Cardiac ventricle fibroblast (primary cell): ENCODE data around the gene DPH1.

DNA sequence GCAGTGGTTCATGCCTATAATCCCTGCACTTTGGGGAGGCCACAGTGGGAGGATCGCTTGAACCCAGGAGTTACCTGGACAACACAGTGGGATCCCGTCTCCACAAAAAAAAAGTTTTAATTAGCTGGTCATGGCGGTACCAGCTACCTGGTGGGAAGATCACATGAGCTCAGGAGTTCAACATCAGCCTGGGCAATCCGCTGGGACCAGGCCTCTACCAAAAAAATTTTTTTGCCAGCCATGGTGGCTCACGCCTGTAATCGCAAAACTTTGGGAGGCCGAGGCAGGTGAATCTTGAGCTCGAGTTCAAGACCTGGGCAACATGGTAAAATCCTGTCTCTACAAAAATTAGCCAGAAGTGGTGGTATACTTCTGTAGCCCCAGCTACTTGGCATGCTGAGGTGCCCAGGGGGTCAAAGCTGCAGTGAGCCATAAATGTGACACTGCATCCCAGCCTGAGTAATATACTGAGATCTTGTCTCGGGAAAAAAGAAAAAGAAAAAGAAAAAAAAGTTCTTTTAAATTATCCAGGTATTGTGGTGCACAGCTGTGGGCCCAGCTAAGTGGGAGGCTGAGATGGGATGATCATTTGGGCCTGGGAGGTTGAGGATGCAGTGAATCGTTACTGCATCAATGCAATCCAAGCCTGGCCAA is 8.2 kb downstream of the YWHAE start:
- RAMPAGE, long total RNA = no peak

DNA sequence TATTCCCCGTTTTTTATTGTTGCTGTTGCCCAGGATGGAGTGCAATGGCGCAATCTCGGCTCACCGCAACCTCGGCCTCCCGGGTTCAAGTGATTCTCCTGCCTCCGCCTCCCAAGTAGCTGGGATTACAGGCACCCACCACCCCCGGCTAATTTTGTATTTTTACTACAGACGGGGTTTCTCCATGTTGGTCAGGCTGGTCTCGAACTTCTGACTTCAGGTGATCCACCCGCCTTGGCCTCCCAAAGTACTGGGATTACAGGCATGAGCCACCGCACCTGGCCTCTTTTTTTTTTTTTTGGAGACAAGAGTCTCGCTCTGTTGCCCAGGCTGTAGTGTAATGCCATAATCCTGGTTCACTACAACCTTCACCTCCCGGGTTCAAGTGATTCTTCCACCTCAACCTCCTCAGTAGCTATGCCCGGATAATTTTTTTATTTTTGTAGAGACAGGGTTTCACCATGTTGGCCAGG is 3.3 kb downstream of the YWHAE start:
- RAMPAGE, long total RNA = no peak

- RAMPAGE, long total RNA = no peak
These were observed 23.1 kb upstream of the YWHAE start for GRCh38 chr17:1422693-1423925.

DNA sequence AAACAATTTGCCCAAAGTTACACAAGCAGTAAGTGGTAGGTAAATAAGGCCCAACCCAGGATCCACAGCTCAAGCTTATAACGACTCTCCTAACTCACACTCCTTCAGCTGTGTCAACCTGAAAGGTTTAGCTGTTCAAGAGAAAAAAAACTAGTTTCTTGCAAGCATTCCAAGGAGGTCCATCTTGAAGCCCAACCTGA is 6.6 kb downstream of the CRK start:
- RAMPAGE, long total RNA = no peak

- RAMPAGE, long total RNA = no peak
These were observed 6.5 kb downstream of the MYO1C start for GRCh38 chr17:1485900-1486390.

- RAMPAGE, long total RNA = no peak
These were observed 6.9 kb downstream of the INPP5K start for GRCh38 chr17:1509502-1509877.

DNA sequence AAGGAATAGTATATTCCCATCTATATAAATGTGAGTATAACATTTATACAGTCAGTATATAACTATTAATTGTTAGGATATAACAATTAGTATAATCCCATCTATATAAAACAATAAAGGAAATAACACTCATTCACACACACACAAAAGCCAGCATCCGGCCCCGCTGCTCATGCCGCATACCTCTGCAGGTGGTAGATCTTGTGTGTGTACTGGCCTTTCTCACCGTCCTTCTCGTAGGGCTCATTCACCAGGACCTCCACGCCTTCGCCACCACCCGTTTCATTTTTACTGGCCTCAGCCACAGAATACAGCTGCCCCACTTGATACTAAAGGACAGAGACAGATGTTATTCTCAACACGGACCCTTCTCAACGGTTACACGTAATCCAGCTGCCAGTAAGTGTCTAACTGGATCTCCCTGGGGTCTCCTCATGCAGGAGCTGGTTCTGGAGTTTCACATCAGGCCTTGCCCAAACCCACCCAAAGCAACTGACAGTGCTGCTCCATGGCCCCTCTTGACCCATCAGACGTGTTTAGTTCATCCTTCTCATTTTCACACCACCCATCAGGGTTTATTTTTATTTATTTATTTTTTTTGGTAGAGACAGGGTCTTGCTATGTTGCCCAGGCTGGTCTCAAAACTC is 9.6 kb downstream of the PITPNA start:
- RAMPAGE, long total RNA = no peak

DNA sequence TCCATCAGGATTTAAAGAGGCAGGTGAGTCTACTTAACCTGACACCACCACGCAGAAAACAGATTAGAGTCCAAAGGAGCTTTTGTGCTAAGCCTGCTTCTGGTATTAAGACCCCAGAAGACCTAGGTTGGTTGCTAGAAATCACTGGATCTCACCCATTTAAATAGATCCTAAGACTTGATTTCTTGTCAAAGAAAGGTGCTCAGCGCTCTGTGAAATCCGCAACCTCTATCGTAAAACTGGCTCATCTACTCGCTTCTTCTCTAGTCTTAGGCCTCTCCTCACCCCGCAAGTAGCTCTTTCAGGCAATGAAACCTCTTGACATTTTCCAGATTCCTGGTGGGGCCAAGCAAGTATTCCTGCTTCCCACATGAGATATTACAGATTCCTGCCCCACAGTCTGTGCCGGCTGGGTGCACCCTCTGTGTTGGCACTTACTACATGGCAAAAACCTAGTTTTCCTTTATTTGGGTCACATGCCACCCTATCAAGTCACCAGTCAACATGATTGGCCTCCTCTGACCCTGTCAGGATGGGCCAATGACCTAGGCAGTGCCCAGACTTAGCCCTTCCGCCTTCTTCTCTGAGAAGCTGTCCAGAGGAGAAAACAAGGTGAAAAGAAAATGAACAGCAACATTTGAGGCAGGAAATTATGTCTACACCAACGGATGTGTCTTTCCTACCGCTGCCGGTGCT is 8.9 kb downstream of the PITPNA start:
- RAMPAGE, long total RNA = no peak

DNA sequence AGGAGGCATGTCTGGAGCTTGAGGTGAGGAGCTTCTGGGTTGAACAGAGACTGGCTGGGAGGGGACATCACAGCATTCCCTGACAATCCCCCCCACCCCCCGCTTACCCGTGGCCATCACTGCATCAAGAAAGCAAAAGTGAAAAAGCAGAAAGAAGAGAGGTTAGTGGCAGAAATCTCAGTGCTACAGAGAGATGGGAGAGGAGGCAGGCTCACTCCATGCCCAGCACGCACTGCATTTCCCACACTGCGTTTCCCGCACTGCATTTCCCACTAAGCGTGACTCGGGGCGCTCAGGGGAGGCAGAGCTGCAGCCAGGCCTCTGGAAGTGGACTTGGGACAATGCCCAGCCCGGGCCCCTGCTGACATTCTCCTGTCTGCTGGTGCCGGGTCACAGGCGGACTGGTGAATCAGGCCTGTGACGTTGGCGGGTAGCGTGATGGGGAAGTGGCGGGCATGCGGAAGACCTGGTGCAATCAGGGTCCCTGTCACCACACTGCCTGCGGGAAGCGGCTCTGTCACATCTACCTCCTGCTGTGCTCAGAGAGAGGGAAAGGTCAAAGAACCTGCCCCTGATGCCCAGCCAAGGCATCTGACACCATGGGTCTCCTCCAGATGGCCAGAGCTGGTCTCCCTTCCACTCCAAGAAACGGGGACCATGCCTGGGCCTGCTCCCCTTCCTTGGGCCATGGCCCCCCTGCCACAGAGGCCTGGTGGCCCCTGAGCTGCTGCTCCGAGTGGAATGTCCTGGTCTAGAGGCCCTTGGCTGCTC is 24.4 kb upstream of the PITPNA start:
- RAMPAGE, long total RNA = no peak

DNA sequence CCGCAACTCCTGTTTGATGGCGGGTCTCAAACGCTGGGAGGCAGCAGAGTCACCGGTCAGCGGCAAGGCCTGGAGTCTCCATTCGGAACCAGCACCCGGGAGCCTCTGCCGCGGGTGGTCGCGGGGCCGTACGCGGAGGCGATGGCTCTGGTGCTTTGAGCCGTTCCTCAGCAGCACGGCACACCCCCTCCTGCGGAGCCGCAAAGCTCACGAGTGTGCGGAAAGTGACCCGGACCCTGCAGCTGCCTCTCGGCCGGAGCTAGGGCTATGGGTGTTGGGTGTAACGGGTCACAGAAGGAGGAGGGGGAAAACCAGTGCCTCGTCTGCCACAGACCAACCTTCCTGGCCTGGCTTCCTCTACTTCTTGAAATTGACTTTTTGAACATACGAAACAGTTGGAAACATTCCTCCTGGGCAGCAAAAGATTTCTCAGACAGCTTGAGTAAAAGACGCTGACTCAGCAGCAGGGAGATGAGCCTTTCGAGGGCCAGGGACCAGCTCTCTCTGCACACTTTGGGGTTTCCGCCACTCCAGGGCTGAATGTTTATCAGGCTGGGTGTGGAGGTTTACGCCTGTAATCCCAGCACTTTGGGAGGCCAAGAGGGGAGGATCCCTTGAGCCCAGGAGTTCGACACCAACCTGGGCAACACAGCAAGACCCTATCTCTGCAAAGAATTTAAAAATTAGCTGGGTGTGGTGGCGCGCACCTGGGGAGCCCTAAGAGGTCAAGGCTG is 26.3 kb upstream of the PITPNA start:
- RAMPAGE, long total RNA = no peak

DNA sequence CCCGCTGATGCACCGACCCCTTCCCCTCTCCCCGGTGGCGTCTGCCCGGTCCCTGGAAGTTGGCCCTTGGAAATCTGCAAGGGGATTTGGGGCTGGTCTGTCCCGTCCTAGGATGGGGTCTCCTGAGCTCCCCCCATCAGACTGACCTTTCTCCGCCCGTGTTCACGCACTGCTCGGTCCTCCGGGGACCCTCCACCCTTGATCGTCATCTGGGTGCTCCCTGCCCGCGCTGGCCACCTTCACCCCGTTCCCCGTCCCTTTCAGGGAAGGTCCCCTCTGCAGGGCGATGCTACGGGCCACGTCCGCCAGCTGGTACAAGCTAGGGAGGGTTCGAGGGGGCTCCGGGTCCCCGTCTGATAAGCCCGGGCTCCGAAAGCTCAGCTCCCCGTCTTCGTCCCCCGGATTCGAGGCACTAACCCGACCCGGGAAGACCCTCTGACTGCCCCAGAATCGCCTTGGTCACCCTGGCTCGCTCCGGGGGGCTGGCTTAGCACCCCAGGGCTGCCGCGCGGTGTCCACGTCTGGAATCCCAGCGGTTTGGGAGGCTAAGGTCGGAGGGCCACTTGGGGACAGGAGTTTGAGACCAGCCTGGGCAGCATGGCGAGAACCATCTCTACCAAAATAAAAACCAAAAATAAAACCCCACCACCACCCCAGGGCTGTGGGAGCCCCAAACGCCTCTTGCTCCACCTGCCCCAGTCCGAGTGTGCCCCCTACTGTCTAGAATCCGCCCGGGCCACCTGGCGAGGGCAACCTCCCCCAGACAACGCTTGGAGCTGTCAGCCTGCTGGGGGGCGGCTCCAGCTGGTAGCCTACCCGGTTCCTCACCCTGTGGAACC is 1.0 kb upstream of the SLC43A2 start:
- RAMPAGE, long total RNA = no peak

DNA sequence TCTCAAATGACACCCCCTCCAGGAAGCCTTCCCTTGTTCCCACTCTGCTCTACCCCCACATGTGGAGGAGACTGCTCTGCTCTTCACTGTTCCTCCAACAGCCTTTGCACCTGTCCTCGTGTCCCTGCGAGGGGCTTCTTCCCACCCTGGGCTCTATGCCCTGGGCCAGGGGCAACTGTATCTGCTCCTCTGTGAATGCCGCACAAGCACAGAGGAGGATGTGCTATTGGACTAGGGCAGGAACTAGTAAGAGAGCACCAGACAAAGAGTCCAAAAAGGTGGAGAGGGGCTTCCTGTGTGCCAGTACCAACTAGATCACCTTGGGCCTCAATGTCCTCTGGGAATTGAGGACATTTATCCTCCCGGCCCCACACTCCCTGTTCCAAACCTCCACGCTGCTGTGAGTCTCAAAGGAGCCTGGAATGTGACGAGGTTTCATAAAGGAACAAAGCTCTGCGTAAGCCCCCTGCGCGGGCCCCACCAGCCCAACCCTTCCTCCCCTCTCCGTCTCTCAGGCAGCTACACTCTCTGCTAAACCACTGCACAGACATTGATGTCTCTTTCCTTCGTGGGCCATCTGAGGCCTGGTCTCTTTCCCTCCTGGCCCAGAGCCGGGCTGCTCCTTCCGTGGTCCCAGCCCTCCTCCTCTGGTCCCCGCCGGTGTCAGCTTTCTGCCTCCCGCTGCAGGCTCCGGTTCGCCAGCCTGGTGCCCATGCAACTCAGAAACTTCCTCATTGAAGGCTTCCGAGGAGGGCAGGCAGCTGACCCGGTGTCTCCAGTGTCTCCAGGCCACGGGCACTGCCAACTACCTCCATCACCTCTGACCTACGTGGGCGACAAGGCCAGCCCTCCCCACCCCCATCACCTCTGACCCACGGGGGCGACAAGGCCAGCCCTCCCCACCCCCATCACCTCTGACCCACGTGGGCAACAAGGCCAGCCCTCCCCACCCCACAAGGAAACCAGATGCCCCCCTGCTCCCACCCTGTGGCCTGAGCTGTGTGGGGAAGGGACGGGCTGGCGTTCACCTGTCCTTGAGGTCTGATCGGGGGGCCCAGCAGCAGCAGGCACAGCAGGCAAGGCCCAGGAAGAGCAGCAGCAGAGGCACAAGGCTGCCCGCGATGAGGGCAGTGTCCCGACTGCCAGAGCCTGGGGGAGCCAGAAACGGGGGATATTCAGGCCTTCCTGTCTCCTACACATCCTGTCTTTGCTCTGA is 7.3 kb downstream of the SCARF1 start:
- RAMPAGE, long total RNA = no peak

GRCh38 chr17:1726820-1727019 is 2.2 kb downstream of the WDR81 start:
- RAMPAGE, long total RNA = no peak

- RAMPAGE, long total RNA = no peak
These were observed 292 bp downstream of the SERPINF2 start for GRCh38 chr17:1743033-1743293.

GRCh38 chr17:1783185-1784316 is 21.7 kb downstream of the SERPINF1 start:
- RAMPAGE, long total RNA = no peak

DNA sequence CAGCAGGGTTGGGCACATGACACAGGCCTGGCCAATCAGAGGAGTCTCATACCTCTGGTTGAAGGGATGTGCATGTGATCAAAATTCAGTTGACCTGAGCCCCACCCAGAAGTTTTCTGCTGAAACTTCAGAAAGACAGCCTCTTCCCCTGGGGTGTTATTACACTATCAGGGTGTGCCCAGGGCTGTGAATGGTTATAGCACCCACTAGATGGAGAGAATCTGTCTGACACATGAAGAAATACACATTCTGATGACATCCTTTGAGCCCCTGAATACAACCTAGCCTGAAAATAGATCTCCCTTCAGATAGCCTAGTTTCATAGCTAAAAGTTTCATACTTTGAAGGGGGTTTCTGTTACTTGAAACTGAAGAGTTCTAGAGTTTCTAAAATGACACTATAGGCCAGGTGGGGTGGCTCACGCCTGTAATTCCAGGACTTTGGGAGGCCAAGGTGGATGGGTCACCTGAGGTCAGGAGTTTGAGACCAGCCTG is 6.0 kb downstream of the SMYD4 start:
- RAMPAGE, long total RNA = no peak

GRCh38 chr17:1905192-1905503 is 75.3 kb downstream of the RPA1 start:
- RAMPAGE, long total RNA = no peak

DNA sequence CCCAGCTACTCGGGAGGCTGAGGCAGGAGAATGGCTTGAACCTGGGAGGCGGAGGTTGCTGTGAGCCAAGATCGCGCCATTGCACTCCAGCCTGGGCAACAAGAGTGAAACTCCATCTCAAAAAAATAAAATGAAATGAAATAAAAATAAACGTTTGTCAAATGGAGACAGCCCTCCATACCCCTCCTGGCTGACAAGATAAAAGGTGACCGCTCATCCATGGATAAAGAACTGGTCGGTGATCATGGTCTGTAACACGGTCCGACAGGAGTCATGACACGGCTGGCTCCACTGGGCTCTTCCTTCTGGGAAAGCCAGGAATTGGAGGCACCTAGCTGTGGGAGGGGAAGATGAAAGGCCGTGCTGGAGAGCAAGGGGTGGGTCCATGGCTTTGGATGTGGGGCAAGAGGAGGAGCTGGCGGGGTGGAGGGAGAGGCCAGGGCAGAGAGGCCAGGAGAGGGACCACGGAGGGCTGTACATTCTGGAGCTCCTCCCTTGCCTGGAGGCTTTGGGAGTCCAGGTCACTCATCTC is 13.9 kb downstream of the RTN4RL1 start:
- RAMPAGE, long total RNA = no peak

- RAMPAGE, long total RNA = no peak
These were observed 1.6 kb downstream of the RTN4RL1 start for GRCh38 chr17:2023275-2024124.

DNA sequence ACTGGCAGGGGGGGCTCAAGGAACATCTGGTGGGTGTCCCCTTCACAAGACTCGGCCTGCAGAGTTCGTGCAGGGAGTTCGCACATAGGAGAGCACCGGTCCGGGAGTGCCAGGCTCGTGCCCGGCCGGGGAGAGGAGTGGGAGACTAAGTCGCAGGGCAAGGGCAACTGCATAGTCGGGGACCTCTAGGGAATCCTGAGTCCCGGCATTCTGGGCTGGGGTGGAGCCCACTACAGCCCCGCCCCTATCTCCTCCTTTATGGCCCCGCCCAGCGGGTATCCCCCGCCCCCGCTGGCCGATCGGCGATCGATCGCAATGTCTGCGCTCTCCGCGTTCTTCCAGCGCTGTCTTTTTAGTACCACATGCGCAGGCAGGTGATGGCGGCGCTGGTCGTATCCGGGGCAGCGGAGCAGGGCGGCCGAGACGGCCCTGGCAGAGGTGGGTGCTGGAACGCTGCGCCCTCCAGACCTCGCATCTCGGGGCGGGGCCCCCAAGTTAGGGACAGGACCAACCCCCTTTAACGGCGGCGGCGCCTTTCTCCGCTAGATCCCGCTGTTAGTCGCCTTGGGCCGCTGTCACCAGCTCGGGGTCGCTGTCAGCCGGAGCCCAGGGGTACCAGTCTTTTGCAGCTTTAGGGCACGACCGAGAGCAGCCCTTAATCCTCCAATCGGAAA is at the start of gene DPH1:
DPH1 (plus strand) TSS at position 361 of the 674 bp plus-strand sequence.
- RAMPAGE, long total RNA = start-site peak on the plus strand centred at position 365 of the sequence, 11 bp wide, 77 and 27 reads in 2 replicates